Neural progenitor cell (in vitro differentiated cells): ENCODE measurements around the genes SCO2 and MAPK8IP2.

- RAMPAGE, long total RNA: no peak
Measured at GRCh38 chr22:50446714-50447741, 27.8 kb downstream of the SBF1 start.

- RAMPAGE, long total RNA: no peak
Measured at GRCh38 chr22:50449686-50450042, 25.2 kb downstream of the SBF1 start.

- RAMPAGE, long total RNA: no peak
Measured at GRCh38 chr22:50458960-50460271, 15.4 kb downstream of the SBF1 start.

GRCh38 chr22:50465756-50466300 is 9.0 kb downstream of the SBF1 start:
- RAMPAGE, long total RNA: no peak

GRCh38 chr22:50525404-50525913 is at the start of gene SCO2:
TSS of gene SCO2 (minus strand) at chr22:50525598.
- RAMPAGE, long total RNA: no peak

GRCh38 chr22:50544713-50545534 is 775 bp upstream of the KLHDC7B start:
- RAMPAGE, long total RNA: no peak

DNA sequence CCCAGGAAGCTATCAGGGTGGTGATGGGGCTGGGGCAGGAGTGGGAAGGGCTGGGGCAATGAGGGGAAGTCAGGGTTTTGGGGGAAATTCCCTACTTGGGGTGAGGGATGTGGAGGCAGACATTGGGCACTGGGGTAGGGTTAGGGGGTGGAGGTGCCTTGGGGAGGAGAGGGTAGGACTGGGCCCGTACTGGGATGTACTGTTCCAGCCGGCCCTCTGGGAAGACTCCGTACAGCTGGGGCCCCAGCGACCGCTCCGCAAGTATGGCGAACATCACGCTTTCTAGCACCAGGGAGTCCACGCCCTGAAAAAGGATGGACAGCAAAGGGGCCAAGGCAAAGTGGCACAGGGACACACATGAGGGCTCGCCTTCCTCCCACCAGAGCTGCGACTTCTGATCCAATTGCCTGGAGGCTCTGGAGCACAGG is 1.1 kb downstream of the CHKB start:
- RAMPAGE, long total RNA: no peak

- RAMPAGE, long total RNA: no peak
Measured at GRCh38 chr22:50600061-50600950, at the start of gene MAPK8IP2. TSS of gene MAPK8IP2 (plus strand) at chr22:50600793.

DNA sequence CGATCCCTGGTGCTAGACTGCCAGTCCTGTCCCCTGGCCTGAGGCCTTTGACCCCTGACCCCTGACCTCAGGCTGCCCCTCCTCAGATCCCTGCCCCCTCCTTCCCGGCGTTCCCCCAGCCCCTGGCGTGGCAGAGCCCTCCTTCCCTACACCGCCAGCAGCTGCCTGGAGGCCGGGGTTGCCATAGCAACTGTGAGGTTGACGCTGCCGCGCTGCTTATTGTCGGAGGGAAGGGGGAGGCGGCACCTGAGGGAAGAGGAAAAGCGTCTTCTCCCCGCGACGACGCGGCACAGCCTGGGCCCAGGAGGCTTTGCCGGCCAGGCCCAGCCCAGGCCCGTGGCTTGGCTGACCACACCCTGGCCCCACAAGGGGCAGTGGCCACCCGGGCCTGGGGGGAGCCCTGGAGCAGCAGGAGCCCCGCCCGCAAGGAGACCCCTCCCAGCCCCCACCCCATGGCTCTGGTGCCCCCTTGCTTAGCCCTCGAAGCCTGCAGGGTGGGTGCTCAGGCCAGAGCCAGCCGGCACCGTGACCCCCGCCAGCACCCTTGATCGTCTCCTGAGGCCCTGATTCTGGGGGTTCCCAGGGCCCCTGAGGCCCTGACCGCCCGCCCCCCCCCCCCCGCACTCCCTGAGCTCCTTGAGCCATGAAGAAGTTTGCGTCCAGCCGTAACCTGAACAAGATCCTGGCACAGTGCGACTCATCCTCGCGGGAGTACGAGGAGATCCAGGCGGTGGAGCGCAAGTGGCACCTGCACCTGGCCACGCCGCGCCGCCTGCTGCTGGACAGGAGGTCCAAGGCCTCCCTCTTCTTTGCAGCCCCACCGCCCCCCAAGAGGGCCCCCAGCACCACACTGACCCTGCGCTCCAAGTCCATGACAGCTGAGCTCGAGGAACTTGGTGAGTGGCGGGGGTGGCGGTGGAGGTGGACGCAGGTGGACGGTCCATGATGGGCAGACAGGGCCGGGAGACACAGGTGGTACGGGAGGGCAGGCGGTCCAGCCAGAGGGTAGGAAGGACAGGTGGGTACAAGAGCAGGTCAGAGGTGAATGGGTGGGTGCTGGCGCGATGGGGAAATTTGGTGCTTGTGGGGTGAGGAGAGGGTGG is 32.4 kb upstream of the ACR start:
- RAMPAGE, long total RNA: no peak

DNA sequence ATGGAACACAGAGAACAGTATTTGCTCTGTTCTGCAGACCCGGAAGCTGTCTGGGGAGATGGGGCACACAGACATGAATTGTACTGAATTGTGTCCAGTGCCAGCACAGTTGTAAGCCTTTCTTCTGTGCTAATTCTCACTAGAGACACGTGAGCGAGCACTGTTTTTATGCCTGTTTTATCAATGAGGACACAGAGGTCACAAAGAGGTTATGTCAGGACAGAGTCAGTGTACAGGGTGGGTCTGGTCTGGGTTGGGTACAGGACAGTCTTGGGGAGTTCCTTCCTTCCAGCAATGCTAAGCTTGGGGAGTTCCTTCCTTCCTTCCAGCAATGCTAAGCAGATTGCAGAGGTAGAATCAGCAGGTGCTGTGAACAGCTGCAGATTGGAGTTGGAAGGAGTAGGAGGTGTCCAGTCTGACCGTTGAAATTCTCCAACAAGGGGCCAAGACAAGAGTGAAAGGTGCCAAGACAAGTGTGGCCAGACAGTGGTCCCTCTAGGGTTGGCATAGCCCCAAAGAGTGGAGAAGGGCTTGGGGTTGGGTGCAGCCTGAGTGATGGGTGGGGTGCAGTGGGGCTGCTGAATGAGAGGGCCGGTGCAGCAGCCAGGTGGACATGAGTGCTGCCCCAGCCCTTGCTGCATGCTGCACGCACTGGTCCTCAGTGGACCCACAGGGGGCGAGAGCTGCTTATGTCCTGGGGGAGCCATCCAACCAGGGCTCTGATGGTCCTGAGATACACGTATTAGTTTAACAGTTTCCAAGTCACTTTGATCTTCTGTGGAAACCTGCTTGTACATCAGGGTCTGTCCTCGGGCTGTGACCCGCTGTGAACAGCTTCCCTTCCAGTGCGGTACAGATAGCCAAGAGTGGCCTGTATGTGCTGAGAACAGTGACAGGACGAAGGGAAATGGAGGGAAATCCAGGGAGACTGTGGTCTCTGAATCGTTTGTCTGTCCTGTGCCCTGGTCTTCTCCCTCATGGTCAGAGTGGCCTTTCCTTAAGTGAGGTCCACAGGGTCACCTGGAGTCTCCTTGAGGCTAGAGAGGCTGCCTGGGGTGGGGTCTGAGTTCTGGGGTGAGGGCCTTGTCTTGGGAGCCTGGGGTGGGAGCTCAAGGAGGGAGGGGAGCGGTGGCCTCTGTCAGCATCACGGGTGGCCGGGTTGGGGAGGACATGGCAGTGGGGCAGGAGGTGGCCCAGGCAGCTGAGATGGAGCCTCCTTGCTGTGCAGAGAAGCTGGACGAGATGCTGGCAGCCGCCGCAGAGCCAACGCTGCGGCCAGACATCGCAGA is 23.9 kb upstream of the ACR start:
- RAMPAGE, long total RNA: no peak

DNA sequence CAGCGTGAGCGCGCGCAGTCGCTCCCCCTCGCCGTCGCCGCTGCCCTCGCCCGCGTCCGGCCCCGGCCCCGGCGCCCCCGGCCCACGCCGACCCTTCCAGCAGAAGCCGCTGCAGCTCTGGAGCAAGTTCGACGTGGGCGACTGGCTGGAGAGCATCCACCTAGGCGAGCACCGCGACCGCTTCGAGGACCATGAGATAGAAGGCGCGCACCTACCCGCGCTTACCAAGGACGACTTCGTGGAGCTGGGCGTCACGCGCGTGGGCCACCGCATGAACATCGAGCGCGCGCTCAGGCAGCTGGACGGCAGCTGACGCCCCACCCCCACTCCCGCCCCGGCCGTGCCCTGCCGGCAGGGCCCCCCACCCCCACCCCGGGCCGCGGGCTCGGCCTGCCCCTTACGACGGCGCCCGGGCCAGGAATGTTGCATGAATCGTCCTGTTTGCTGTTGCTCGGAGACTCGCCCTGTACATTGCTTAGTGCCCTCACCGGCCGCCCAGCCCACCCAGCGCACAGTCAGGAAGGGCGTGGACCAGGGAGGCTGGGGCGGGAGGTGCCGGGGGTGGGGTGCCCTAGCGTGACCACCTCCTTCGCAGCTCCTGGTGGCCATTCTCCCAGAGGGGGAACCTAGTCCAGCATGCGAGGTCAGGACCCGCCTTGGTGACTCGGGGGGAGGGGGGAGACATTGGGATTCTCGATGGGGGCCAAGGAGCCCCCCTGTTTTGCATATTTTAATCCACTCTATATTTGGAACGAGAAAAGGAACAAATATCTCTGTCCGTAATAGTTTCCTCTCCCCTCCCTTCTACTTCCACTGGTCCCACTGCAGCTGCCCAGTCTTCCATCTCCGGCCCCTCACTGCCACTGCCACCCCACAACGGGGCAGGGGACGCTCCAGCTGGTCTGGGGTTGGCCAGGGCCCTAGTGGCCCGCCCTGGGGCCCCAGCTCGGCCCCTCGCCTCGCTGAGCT is 6.7 kb upstream of the ACR start:
- RAMPAGE, long total RNA: no peak